GM12892 (cell line): Measurements from ENCODE around the gene SPOPL.

DNA sequence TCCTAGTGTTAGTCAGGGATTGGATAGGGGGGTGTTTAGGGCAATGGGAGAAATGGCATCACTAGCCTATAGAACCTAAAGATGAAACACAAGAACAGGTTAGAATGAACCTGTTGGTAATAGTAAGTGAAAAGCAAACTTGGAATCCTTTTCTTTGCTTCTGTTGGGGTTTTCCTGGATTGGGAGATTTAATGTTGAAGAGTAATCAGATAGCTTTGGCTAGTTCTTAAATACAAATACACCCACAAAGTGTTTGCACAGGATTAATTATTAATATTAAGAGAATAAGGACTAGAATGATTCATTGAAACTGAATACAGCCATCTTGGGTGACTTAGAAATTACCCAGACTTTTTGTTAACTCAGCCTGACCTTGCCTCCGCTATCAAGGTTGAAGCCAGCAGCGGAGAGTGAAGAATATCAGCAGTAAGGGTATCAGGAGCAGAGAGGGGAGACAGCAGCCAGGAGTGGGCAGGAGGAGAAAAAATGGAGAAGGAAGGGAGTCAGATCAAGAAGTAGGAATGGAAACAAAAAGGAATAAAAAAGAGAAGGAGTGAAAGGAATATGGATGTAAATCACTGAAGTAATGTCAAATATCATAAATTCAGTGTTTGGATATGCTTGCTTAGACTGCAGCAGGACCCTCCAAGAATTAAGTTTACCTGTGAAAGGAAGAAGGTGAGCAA, 14.5 kb downstream of the CCNT2 start:
- RRBS, result no CpG with 5 or more reads among the region's 2 CpGs

- RRBS, result no CpG with 5 or more reads among the region's 1 CpG
Observed at GRCh38 chr2:135576533-135577147, 45.4 kb downstream of the R3HDM1 start.

DNA sequence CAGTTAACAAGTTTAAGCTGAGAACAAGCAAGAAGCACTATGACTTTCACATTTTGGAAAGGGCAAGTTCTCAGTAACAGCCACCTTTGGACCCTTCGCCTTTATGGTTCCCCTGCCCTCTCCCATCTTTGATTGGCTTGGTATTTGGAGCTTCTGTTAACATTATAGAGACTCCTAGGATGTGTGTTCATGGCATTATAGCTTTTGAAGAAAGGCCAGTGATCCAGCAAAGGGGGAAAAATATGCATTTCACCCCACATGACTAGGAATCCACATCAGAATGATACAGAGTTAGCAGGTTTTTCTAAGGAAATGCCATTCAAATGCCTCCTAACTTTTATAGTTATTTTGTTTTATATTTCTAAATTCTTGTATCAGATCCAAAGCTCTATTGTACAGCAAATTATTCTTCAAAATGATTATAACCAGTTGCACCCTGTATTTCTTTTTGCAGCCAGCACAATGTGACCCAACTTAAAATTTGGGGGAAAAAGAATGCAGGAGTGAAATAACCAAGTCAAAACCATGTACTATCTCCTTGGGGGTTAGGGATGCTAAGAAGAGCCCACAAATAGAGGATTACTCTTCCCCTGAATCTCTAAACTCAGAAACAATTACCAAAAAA, 17.3 kb upstream of the UBXN4 start:
- RRBS, result no CpG with 5 or more reads among the region's 1 CpG

GRCh38 chr2:135762347-135762985, 20.8 kb downstream of the UBXN4 start:
- RRBS, result no CpG with 5 or more reads among the region's 4 CpGs

DNA sequence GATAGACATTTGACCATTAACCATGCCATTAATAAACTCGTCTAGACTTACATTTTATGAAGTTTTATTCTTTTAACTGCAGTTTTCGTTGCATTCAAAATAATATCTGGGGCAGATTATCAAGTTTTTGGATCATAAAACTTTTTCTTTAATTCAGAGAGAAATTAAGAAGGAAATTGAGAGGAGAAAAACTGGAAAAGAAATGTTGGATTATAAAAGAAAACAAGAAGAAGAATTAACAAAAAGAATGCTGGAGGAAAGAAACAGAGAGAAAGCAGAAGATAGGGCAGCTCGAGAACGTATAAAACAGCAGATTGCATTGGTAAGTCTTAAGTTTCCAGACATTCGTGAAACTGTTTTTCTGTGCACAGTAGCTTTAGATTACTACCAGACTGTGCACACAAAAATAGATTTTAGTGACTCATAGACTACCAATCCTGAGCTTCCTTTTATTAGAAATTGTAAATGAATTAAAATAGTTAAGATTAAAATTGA, 28.8 kb downstream of the UBXN4 start:
- RRBS, result no CpG with 5 or more reads among the region's 5 CpGs

DNA sequence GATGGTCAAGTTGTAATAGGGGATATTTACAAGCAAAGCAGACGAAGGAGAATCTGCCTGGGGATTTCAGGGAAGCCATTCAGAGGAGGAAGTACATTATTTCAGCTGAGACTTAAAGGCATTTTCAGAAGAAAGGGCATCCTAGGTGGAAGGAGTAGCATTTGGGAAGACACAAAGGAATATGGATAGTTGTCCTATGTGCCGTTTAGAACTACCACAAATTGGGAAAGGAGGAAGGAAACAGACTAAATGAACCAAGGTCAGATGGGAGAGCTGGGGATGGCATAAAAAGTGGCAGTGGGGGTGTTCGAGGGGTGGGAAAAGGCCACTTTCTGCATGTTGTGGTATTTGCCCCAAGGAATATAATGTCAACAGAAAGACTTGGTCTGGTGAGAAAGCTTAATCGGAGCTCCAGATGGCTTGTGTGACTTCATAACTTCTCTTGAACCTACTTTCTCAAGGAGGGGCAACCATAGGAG, 45.8 kb downstream of the UBXN4 start:
- RRBS, result no CpG with 5 or more reads among the region's 4 CpGs

DNA sequence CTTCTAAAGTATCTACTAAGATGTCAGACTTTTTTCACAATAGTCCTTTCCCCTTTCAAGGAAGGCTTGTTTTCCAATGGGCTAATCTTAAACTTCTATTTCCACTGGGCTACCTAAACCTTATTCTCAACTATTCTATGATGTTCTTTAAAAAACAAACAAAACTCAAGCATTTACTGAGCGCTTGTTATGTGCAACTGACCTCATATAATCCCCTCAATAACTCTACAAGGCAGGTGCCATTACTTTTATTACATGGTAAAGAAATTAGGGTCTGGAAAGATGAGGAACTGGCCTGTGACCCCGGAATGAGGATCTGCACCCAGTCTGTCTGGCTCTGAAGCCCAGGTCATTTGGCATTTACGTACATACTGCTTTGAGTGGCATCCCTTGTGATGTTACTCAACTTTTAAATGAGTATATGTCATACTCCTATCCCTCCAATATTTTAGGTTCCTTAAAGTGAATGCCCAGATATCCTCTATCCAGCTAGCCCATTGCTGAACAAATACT, 3.1 kb upstream of the CXCR4 start:
- RRBS, result no CpG with 5 or more reads among the region's 3 CpGs

GRCh38 chr2:136125844-136127049, 8.3 kb upstream of the CXCR4 start:
- RRBS, result no CpG with 5 or more reads among the region's 19 CpGs

DNA sequence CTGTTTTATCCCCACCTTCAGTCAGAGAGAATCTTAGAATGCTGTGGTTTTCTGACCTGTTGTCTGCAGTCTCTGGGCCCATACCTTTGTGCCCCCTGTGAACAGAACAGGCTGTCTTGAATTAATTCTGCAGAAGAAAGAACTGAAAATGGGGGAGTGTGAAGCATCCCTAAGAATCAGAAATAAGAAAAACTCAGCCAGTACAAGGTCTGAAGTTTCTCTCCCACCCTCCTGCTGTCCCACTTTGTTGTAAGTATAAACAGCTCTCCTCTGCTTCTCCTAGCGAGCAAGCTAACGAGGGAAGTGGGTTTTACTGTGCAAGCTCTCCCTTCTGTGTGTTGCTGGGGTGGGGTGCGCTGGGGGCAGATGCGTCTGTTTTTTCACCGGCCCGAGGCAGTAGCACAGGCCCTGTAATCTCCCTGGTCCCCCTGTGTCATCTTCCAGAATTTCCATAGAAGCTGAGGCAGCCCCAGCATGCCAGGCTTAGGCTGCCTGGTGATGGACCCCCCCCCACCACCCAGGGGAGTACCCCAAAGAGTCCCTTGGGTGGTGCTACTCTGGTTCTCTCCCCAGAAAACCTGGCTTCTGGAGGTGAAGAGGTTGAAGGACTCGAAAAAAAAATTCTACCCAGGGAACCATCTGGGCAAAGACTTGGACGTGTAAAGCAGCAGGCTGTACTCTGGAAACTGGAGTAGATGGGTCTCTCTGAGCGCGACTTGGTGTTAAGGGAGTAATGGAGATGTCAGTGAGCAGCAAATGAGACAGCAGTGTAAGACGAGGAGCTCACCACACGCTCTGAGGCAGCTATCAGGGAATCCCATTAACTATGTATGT, 9.5 kb upstream of the CXCR4 start:
- RRBS, result no CpG with 5 or more reads among the region's 12 CpGs

- RRBS, result no CpG with 5 or more reads among the region's 6 CpGs
Observed at GRCh38 chr2:136212707-136213662, 95.0 kb upstream of the CXCR4 start.

DNA sequence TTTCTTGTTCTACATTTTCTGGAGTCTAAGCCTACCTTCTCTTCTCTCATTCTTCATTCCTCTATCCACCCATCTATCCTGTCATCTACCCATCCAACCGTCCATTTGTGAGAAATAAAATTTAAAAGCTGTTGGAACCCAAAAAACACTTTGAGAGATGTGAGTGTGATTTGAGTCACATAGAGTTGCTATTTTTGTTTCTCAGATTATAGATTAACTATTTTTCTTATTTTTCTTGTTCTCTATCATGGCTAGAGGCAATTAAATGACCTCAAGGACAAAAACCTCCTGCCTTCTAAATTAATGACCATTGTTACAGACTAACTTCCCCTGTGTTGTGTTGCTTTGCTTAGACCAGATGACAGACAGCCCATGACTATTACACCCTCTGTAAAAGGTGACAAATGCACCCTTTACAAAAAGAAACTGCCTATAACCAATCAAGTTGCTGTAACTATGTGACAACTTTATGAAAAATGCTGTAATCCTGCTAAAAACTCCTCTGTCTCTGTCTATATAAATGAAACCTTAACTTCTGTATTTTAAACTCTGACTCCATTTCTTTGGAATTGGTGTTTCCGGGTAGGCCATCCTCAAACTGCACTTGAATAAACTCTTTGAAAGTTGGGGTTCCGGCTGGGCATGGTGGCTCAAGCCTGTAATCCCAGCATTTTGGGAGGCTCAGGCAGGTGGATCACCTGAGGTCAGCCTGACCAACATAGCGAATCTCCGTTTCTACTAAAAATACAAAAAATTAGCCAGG, 208.0 kb upstream of the CXCR4 start:
- RRBS, result 100% methylated on average over 1 of the region's 5 CpGs

GRCh38 chr2:136384507-136384929, 266.6 kb upstream of the CXCR4 start:
- RRBS, result no CpG with 5 or more reads among the region's 2 CpGs

DNA sequence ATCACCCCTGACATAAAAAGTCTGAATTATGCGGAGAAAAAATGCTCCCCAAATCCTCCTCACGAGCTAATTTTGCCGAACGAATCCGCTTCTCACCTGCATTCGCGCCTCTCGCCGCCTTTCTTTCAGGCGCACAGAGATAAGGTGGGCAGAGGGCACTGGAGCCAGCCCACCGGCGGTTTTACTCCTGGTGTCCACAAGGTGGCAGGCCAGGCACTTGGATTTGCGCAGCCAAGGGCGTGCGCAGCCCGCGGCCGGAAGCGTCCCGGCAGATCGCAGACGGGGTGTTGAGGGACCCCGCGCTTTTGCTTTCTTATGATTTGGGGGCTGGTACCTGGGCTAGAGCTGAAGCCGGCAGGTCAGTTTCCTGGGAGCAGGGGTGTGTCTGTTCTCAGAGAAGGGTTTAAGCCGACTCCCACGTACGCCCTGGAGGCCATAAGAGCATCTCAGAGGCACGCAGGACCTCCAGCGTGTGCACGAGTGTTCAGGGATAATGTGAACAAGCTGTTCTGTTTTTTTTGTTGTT, 305.5 kb upstream of the CXCR4 start:
- RRBS, result under 1% methylated on average over 12 of the region's 31 CpGs

DNA sequence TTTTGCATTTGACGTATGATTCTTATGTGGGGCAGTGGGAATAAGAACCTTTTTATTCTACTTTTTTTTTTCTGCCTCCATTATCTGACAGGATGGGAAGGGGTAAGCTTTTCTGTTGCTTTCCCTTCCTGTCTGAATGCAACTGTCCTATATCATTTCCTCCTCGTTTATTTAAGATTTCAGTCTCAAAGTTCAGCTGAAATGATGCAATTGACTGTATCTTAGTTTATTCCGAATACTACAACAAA, 24.1 kb upstream of the HNMT start:
- RRBS, result no CpG with 5 or more reads among the region's 3 CpGs

- RRBS, result no CpG with 5 or more reads among the region's 10 CpGs
Observed at GRCh38 chr2:138500537-138501033, 985 bp upstream of the SPOPL start.

DNA sequence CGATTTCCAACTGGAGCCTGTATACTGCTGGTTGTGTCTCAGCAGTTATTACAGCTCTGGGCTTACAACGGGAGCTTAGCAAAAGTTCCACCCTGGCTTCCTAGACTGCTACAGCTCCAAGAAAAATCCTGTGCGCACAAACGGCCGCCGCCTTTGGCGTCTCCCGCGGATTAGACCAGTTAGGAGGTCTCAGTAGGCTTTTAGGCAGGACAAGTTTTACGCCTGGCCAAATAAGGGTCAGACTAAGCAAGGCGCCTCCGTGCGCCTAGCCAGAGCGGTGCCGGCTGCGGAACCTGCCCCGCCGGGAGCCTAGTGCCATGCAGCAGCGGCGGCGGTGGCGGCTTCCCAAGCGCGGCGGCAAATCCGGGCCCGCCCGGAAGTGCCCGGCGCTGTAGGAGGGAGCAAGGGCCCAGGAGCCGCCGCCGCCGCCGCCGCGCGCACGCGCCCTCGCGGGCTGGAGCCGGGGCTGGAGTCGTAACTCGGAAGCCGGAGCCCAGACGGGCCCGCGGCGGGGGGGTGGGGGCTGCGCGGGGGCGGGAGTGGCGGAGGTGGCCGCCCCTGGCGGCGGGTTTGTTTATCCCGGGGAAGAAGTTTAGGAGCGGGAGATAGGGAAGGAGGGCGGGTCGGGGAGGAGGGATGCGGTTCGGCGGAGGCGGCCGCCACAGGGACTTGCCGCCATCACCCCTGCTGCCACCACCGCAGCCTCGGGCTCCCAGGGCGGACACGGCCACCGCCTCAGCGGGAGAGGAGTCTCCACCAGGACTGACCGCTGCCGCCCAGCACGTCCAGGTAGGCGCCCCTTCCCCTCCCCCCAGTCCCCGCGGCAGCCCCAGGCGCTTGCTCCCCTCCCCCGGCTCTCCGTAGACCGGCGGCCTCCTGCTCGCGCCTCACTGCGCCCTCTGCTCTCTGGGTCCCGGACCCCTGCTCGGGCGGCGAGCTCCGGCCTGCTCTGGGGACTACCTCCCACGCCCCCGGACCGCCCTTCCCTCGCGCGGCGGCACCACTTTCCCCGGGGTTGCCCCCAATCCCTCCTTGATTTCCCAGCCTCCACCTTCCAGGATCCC, at the start of gene SPOPL:
Gene SPOPL (plus strand): TSS at position 440 of the 1,064 bp plus-strand sequence.
- RRBS, result under 1% methylated on average over 33 of the region's 100 CpGs

DNA sequence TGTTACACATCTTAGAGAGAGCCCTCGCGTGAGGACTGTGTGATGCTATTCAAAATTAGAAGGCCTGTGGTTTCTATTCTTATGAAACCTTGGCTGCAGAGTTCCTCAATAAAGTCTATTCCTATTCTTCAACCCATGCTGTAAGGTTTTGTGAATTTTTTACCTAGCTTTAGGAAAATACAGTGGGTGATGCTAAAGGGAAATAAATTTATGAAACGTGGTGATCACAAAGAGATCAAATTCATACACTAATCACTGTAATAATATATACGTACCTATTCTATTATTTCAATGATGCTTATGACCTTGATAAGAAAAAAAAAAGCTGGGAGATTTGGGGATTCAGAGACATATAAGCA, 917.4 kb upstream of the NXPH2 start:
- RRBS, result no CpG with 5 or more reads among the region's 4 CpGs

- RRBS, result no CpG with 5 or more reads among the region's 5 CpGs
Observed at GRCh38 chr2:142716417-142717113, 160.9 kb upstream of the KYNU start.

DNA sequence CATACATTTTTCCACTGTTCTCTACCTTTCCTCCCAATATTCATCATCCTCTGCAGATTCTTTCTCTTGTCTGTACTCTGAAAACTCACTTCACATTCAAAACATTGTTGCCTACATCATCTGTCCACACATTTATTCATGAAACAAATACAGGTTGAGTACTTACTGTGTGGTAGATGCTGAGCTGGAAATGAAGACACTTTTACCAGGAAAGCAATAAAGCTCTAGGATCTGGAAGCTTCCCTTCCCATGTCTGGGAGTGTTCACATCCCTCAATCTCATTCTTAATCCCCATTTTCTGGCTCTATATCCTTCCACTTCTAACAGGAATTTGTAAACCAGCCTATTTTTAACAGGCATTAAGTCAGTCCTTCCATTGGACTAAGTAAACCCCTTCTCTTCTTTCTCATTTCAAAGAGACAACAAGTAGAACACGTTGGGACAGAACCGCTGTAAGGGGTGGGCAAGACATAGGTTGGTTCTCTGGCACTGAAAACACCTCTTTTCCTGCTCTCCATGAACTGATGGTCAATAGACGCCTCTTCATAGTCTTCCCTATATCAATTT, 589.5 kb downstream of the ARHGAP15 start:
- RRBS, result no CpG with 5 or more reads among the region's 3 CpGs